ENCODE results near the gene HIF1A.

DNA sequence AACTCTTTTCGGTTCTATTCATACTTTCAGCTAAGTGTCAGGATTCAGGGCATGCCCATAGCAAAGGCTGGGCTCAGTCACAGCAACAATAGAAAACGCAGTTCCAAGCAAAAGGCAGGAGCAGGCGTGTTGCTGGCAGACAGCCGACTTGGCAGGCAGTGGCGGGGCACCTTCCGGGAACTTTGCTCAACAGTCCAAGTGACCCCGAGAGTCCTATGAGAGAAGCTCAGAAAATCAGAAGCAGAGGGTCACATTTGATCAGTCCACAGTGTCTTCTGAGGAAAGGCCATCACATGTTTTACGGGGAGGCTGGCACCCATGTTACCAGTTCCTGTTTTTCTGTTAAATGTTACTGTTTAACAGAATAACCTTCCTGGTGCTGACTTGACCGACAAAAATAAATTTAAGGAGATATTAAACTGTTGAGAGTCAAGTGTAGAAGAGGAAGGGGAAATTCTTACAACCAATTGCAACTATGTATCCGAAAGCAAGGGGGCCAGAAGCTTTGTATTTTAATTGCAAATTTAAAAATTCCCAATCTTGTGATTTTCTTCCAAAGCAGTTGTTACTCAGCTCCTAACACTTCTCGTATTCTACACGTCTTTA is 115.1 kb downstream of the DACT1 start:
- PRO-cap = unidirectional peak, minus-strand start at position 341 of the sequence

DNA sequence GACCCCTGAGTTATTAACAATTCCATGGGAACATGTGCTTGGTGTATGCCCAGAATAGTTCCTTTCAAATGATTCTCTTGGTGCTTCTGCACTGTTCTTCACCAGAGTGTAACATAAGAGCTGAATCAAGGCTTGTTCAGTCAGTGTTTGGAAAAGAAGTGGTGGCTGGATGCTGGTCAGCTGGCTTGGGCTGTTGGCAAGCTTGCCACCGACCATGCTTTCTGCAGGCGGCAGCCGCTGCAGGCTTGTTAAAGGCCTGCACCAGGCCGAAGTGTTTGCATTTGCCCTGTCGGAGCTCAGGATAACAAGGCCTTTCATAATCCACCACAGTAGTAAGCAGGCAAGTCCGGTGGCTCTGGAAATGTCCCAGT is 26.8 kb downstream of the DAAM1 start:
- PRO-cap = no peak

GRCh38 chr14:59333786-59334303 is 131.3 kb downstream of the GPR135 start:
- PRO-cap = no peak

DNA sequence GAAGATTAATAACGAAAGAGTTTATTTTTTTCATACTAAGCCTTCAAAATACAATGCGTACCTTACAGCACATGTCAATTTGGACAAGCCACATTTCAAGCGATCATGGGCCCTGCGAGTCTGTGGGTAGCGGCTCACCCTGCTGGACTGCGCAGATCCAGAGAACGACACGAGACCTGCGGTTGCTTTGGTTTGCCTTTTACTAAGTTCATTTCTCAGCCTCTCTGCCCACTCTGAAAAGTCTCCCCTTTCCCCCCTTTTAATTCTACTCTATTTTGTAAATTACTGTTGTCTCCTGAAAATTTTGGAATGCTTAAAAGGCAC is 48.5 kb upstream of the RTN1 start:
- PRO-cap = no peak

DNA sequence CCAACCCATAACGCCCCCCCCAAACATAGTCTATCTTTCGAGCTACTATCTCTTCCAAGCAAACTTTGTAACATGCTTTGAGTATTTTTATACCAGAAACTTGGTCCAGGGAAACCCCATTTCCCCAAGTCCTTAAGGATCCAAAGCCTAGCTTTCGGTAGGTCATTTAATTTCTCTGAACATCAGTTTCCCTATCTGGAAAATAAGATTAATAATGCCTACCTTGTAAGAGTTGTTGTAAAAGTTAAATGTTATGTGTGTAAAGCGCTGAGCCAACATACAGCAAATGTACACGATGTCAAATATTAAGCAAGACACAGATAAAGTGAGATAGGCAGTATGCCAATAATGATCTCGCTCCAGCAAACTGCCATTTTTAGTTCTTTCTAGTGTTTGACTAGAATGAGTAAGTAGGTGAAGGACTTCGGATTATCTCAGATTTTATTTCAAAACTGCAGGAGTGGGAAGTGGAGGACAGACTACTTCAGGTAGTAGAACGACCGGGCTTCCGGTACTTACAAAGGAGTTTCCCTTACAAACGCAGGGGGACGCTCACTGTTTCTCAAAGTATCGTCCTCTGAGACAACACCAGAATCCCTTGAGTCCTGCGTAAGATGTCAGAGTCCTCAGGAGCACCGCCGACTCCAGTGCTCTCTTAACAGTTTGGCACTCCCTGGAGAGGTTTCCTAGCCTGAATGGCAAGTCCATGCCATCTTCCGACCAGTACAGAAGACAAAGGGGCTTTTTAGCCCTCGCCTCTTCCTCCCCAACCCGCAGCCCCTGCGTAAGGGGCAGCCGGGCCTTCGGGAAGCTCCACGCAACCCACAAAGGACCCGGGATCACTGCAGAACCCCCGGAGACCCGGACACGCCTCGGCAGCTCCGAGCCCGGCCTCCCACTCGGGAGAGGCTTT is 691 bp downstream of the DHRS7 start:
- PRO-cap = unidirectional peak, plus-strand start at position 591 of the sequence

- PRO-cap = no peak
Observed at GRCh38 chr14:60331550-60332144, 82.6 kb downstream of the PPM1A start.

GRCh38 chr14:60645730-60646630 is 3.3 kb downstream of the SIX1 start:
- PRO-cap = no peak

DNA sequence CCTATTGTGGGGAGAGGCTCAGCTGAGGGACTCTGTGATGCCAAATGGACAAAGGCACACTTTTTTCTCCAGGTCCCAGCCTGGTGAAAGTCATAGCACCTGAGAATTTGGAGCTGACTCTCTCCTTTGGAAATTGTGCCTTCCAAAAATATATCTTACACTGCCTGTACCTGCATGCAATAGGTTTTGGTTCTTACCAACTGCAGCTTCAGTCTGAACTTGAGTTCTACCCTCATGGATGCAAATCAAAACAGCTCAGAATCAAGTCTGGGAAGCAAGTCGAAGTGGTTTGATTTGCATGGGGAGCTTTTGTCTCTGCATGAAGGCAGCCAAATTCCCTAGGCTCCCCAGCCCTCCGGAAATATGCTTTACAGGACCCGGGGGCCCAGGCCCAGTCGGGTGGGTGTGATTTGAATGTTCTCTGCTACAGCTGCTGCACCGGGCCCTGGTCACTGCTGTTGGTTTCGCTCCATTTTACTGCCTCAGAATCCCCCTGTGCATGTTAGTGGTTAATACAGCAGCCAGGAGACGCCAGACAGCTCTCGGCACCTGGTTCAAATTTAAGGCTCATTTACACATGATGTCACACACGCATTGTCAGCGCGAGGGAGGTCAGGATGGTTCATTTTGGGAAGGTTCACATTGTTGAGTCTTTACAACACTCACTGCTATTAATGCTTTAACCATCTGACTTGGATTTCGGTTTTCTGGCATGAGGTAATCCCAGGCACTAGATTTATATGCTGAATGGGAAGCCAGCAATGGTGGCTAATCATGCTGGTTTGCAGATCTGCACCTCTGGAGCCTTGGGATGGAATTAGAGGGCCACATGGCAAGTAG is 99.5 kb downstream of the SLC38A6 start:
- PRO-cap = no peak

DNA sequence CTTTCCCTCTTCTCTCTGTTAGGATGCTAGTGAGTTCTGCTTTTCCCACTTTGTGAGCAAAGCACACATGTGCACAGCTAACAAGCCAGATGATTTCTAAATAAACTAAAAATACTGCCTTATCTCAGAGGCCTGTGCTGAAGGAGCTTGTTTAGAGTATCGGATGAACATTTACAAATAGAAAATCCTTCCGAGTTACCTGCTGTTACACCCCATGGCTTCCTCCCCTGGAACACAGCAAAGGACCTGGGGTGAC is 144.3 kb downstream of the SLC38A6 start:
- PRO-cap = no peak

DNA sequence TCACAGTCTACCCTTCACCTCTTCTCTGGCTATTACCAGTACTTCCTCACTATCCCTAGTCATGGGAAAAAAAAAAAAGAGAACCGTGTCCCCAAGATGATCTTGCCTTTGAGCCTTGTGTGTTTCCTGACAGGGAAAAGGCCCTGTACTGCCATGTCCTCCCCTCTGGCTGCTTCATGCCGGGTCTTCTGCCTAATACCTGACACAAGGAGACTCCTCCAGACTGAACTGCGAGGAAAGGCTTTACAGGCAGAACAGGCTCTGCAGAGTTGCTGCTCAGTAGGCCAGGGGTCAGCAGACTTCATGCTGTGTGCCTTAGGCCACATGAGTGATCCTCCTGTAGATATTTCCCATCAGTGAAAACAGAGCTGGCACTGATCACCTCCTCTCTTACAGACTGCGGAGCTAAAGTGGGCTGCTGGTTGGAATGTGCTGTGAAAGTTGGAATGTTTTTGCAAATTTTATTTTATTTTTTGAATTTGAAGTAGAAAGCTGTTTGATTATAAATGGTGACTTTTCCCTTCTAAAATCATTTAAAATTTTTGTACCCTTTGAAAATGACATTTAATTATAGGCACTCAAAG is 47.0 kb downstream of the PRKCH start:
- PRO-cap = no peak

DNA sequence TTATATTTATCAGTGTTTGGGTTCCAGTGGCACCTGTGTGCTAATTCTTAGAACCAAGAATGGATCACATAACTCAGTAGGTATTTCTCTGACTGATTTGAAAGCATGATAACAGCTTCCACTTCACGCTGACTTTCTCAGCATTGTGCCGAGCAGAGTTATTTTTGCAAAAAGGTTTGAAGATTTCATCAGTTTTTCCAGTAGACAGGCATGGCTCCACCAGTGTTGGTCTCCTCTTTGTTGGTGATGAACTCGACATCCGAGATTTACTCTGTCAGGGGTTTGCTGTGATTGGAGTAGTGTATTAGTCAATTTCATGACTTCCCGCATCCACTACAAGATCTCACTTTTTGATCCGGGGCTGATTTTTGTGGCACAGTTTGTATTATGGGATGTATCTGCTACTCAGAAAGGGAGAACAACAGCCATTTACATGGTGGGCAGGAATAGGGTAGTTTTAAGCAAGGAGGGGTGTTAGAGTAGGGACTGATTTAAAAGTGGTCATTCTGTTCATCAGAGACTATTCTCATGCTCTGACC is 85.3 kb downstream of the PRKCH start:
- PRO-cap = no peak

GRCh38 chr14:61527641-61528170 is 167.6 kb upstream of the HIF1A start:
- PRO-cap = unidirectional peak, minus-strand start at chr14:61527873; unidirectional peak, minus-strand start at chr14:61527892

GRCh38 chr14:61528575-61529001 is 166.7 kb upstream of the HIF1A start:
- PRO-cap = no peak

- PRO-cap = unidirectional peak, plus-strand start at chr14:61554139
Observed at GRCh38 chr14:61553786-61554236, 141.5 kb upstream of the HIF1A start.

DNA sequence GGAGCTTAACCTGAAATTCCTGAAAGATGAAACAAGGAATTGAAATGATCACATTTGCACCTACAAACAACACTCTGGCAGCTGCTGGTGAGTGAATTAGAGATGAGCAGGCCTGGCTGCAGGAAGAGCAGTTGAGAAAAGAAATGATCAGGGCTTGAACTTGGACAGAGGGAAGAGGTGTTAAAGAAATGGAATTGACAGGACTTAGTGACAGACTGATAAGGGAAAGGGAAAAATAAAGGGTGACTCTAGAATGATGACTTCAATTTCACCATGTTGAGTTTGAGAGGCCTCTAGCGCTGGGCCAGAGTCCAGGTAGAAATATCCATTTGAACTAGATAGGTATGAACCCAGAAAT is 26.1 kb upstream of the HIF1A start:
- PRO-cap = no peak

DNA sequence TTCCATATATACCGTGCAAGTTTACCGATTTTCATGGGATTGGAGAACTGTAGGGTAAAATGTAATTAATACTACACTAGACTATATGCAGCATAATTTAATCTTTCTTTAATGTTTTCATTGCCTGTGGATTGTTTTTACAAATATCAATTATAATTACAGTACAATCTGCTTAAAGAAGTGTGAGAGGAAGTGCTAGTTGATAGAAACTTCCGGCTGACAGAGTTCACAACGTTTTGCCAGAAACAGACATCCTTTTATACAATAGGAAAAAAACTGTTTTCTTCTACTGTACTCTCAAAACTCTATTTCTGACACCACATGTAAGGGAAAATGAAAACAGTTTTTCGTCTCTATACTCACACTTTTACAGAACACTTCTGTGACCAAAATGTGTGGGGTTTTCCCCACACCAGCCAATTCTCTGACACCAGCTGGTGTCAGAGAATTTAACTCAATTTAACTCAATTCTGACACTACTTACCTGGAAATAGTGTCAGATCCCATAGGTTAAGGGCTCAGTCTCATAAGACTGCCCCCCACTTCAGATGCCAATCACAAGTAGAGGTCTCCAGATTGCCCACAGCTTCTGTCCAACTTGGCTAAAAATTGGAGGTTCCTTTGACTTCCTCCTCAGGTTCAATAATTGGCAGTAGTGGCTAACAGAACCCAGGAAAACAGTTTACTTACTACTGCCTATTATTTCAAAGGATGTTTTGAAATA is 24.2 kb upstream of the HIF1A start:
- PRO-cap = no peak

DNA sequence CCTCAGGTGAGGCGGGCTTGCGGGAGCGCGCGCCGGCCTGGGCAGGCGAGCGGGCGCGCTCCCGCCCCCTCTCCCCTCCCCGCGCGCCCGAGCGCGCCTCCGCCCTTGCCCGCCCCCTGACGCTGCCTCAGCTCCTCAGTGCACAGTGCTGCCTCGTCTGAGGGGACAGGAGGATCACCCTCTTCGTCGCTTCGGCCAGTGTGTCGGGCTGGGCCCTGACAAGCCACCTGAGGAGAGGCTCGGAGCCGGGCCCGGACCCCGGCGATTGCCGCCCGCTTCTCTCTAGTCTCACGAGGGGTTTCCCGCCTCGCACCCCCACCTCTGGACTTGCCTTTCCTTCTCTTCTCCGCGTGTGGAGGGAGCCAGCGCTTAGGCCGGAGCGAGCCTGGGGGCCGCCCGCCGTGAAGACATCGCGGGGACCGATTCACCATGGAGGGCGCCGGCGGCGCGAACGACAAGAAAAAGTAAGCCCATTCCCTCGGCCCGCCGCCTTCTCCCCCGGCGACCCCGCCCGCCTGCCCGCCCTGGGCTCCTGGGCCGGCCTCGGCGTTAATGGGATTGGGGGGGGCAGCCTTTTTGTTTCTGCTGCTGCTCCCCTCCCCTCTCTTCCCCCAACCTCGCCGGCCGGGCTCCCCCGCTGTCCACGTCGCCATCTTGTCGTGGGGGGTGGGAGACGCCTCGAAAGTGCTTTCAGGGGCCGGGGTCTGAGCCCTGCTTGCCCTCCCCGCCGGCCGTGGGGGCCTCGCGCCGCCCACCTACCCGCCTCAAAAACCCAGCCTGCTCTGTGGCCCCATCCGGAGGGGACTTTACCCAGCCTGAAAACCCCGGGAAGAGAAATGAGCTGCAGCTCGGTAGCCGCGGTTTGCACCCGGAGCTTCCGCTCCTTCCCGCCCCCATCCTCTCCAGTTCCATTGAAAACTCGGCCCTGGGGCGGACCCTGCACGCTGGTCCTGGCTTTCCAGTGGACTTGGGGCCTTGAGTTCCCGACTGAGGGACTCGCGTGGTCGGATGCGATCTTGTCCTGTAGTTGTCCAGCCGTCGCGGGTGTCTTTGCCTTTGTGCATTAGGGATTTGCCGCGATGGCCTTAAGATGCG is at the start of gene HIF1A:
Gene HIF1A (plus strand): TSS at position 138 of the 1,095 bp plus-strand sequence.
- PRO-cap = bidirectional peak, plus-strand start at position 145 of the sequence, minus-strand start outside the sequence; bidirectional peak, plus-strand start at position 410 of the sequence, minus-strand start at position 281 of the sequence; bidirectional peak, plus-strand start at position 603 of the sequence, minus-strand start at position 656 of the sequence

GRCh38 chr14:61741500-61741679 is 20.8 kb upstream of the SNAPC1 start:
- PRO-cap = no peak

DNA sequence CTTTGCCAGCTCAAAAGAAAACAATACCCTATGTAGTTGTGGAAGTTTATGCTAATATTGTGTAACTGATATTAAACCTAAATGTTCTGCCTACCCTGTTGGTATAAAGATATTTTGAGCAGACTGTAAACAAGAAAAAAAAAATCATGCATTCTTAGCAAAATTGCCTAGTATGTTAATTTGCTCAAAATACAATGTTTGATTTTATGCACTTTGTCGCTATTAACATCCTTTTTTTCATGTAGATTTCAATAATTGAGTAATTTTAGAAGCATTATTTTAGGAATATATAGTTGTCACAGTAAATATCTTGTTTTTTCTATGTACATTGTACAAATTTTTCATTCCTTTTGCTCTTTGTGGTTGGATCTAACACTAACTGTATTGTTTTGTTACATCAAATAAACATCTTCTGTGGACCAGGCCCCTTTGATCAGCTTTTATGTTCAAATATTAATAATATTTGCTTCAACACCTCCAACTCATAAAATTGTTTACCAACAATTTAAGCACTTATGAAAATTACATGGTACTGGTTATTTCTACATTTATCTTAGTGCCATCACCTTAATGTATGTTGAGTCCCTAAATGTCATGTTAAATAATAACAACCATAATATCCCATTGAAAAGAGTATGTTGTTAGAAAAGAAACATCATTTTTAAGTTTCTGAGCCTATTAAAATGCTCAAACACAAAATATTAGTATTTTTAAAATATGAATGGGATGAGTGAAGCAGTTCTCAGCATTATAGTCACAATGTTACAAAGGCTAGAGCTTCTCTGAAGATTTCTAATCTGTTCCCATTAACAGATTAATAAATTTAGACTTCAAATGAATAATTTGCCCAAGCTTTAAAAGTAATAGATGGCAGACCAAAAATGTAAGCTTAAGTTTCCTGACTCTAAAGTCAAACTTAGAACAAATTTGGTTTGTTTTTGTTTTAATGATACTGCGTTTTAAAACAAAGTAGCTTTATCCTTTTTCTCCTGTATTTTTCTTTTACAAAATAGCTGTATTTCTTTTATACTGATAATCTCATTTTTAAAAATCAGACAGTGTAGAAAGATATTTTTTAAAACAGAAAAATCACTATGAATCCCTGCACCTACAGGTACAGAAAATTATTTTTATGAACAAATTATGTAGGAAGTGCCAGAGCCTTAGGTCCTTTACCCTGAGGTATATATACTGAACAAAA is 14.0 kb upstream of the SNAPC1 start:
- PRO-cap = no peak

GRCh38 chr14:62183580-62184003 is 371.1 kb downstream of the SYT16 start:
- PRO-cap = no peak